ENCODE data around the gene DNAJC1.

CAGE:
- cytosol, long polyA minus RNA, result no peak
- cytosol, long polyA plus RNA, result no peak
- long polyA plus RNA, result no peak
- nucleus, long polyA minus RNA, result no peak
- nucleus, long polyA plus RNA, result no peak
Observed at GRCh38 chr10:19826565-19827399, 10.6 kb downstream of the PLXDC2 start.

DNA sequence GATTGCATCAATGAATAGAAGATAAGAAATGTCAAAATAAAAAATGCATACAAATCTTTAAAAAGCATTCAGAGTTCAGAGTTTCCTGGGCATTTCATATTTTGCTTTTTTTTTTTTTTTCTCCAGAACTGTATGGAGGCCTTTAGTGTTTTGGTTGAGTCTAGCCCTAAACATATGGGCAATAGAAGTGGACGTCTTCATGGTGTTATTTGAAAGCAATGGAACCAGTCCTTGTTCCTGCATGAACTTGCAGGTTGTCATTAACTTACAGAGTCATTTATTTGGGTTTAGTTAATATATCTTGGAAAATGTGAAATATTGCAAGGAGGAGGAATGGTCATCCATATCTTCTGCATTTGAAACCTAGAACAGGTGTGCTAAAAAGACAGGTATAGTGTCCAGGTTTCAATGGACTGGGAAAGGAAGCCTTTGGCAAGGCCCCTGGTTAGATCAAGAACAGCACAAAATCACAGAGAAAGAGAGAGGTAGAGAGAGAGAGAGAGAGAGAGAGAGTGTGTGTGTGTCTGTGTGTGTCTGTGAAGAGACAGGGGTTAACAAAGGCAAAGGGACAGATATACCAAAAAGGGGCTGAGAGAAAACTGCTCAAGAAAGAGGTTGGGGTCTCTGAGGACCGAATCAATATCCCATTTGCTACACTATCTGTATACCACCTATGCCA, 17.8 kb downstream of the PLXDC2 start:
CAGE:
- cytosol, long polyA minus RNA, result no peak
- cytosol, long polyA plus RNA, result no peak
- long polyA plus RNA, result no peak
- nucleus, long polyA minus RNA, result start-site peak on the plus strand centred at position 302 of the sequence, 267 bp wide, 18 reads
- nucleus, long polyA plus RNA, result no peak

GRCh38 chr10:19846672-19847539, 30.7 kb downstream of the PLXDC2 start:
CAGE:
- cytosol, long polyA minus RNA, result no peak
- cytosol, long polyA plus RNA, result no peak
- long polyA plus RNA, result no peak
- nucleus, long polyA minus RNA, result no peak
- nucleus, long polyA plus RNA, result no peak

CAGE:
- cytosol, long polyA minus RNA, result no peak
- cytosol, long polyA plus RNA, result no peak
- long polyA plus RNA, result no peak
- nucleus, long polyA minus RNA, result no peak
- nucleus, long polyA plus RNA, result no peak
Observed at GRCh38 chr10:19966704-19967100, 150.5 kb downstream of the PLXDC2 start.

DNA sequence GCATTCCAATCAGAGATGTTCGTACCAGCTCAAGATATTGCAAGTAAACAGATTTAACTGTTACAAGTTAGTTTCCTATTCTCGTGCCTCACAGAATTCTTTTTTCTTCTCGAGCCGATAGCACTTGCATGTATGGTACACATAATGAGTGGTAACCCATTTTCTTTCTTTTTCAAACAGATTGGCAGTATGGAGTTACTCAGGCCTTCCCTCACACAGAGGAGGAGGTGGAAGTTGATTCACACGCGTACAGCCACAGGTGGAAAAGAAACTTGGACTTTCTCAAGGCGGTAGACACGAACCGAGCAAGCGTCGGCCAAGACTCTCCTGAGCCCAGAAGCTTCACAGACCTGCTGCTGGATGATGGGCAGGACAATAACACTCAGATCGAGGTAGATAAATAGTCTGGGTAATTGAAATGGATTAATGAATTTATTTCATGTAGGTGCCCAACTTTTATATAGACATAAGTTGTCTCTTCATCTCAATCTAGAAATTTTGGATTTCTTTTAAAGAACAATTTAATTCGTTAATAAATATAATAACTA, 185.4 kb downstream of the PLXDC2 start:
CAGE:
- cytosol, long polyA minus RNA, result no peak
- cytosol, long polyA plus RNA, result no peak
- long polyA plus RNA, result no peak
- nucleus, long polyA minus RNA, result no peak
- nucleus, long polyA plus RNA, result no peak

DNA sequence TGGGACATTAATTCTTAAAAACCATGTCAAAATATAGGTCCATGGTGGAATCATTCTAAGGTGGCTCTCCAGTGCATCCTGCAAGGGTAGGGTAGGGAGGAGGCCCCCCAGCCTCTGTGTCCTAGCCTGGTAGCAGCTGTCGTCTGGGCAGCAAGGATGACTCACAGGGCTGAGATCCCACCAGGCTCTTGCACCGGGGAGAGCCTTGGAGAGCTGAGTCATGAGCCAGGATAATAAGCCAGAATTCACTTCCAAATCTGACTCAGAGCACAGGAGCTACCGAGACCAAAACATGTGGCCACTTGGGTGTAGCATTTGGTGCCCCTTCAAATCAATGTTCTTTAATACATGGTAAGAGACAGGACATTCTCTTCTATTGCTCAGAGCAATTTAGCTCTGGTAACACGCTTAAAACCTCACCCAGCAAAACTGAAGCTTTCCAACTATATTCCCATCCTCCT, 298.5 kb downstream of the NEBL start:
CAGE:
- cytosol, long polyA minus RNA, result no peak
- cytosol, long polyA plus RNA, result no peak
- long polyA plus RNA, result no peak
- nucleus, long polyA minus RNA, result no peak
- nucleus, long polyA plus RNA, result no peak

DNA sequence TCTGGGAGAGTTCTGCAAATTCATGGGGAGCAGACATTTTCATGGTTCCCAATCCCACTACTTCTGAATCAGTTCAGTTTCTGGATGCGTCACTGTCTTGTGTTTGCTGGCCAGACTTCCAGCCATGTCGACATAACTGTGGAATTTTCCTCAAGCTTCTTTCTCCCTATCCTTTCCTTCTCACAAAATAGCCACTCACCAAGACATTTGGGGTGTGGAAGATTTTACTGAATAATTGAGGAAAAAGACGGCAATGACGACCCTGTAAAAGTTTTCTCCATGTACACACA, 272.4 kb downstream of the NEBL start:
CAGE:
- cytosol, long polyA minus RNA, result no peak
- cytosol, long polyA plus RNA, result no peak
- long polyA plus RNA, result no peak
- nucleus, long polyA minus RNA, result no peak
- nucleus, long polyA plus RNA, result no peak

GRCh38 chr10:20831183-20831709, 65.9 kb downstream of the NEBL start:
CAGE:
- cytosol, long polyA minus RNA, result no peak
- cytosol, long polyA plus RNA, result no peak
- long polyA plus RNA, result no peak
- nucleus, long polyA minus RNA, result start-site peak on the minus strand at chr10:20831249-20831671, 11 reads
- nucleus, long polyA plus RNA, result no peak

GRCh38 chr10:20867992-20868256, 29.2 kb downstream of the NEBL start:
CAGE:
- cytosol, long polyA minus RNA, result no peak
- cytosol, long polyA plus RNA, result no peak
- long polyA plus RNA, result no peak
- nucleus, long polyA minus RNA, result no peak
- nucleus, long polyA plus RNA, result no peak

GRCh38 chr10:21077748-21078113, 180.6 kb upstream of the NEBL start:
CAGE:
- cytosol, long polyA minus RNA, result no peak
- cytosol, long polyA plus RNA, result no peak
- long polyA plus RNA, result no peak
- nucleus, long polyA minus RNA, result no peak
- nucleus, long polyA plus RNA, result no peak

CAGE:
- cytosol, long polyA minus RNA, result no peak
- cytosol, long polyA plus RNA, result no peak
- long polyA plus RNA, result no peak
- nucleus, long polyA minus RNA, result no peak
- nucleus, long polyA plus RNA, result no peak
Observed at GRCh38 chr10:21097722-21098144, 200.6 kb upstream of the NEBL start.

GRCh38 chr10:21159194-21159702, 262.1 kb upstream of the NEBL start:
CAGE:
- cytosol, long polyA minus RNA, result no peak
- cytosol, long polyA plus RNA, result no peak
- long polyA plus RNA, result no peak
- nucleus, long polyA minus RNA, result no peak
- nucleus, long polyA plus RNA, result no peak

CAGE:
- cytosol, long polyA minus RNA, result no peak
- cytosol, long polyA plus RNA, result no peak
- long polyA plus RNA, result no peak
- nucleus, long polyA minus RNA, result start-site peak on the minus strand at chr10:21174088-21174109, 9 reads
- nucleus, long polyA plus RNA, result no peak
Observed at GRCh38 chr10:21173758-21174742, 276.9 kb upstream of the NEBL start.

CAGE:
- cytosol, long polyA minus RNA, result no peak
- cytosol, long polyA plus RNA, result no peak
- long polyA plus RNA, result no peak
- nucleus, long polyA minus RNA, result no peak
- nucleus, long polyA plus RNA, result no peak
Observed at GRCh38 chr10:21293517-21294154, 231.8 kb downstream of the SKIDA1 start.

GRCh38 chr10:21336408-21336848, 189.1 kb downstream of the SKIDA1 start:
CAGE:
- cytosol, long polyA minus RNA, result no peak
- cytosol, long polyA plus RNA, result no peak
- long polyA plus RNA, result no peak
- nucleus, long polyA minus RNA, result no peak
- nucleus, long polyA plus RNA, result no peak

GRCh38 chr10:21524291-21525209, 932 bp downstream of the SKIDA1 start:
CAGE:
- cytosol, long polyA minus RNA, result no peak
- cytosol, long polyA plus RNA, result no peak
- long polyA plus RNA, result no peak
- nucleus, long polyA minus RNA, result no peak
- nucleus, long polyA plus RNA, result no peak

CAGE:
- cytosol, long polyA minus RNA, result no peak
- cytosol, long polyA plus RNA, result start-site peak on the minus strand at chr10:21929097-21929138, 181 and 40 reads in 2 replicates
- long polyA plus RNA, result no peak
- nucleus, long polyA minus RNA, result no peak
- nucleus, long polyA plus RNA, result no peak
Observed at GRCh38 chr10:21928839-21929356, 74.6 kb downstream of the DNAJC1 start.

CAGE:
- cytosol, long polyA minus RNA, result no peak
- cytosol, long polyA plus RNA, result no peak
- long polyA plus RNA, result no peak
- nucleus, long polyA minus RNA, result no peak
- nucleus, long polyA plus RNA, result no peak
Observed at GRCh38 chr10:21976626-21977341, 26.7 kb downstream of the DNAJC1 start.

CAGE:
- cytosol, long polyA minus RNA, result no peak
- cytosol, long polyA plus RNA, result no peak
- long polyA plus RNA, result no peak
- nucleus, long polyA minus RNA, result no peak
- nucleus, long polyA plus RNA, result no peak
Observed at GRCh38 chr10:22002341-22002655, 1.2 kb downstream of the DNAJC1 start.

GRCh38 chr10:22003611-22003790, at the start of gene DNAJC1:
Gene DNAJC1, minus strand, starts transcription at chr10:22003730.
CAGE:
- cytosol, long polyA minus RNA, result no peak
- cytosol, long polyA plus RNA, result start-site peak on the minus strand at chr10:22003688-22003727, 98 and 41 reads in 2 replicates
- long polyA plus RNA, result start-site peak on the minus strand at chr10:22003673-22003704, 54 and 58 reads in 2 replicates
- nucleus, long polyA minus RNA, result start-site peak on the minus strand at chr10:22003718-22003747, 84 reads
- nucleus, long polyA plus RNA, result start-site peak on the minus strand at chr10:22003688-22003718, 86 and 37 reads in 2 replicates

Measured in keratinocyte (primary cell).